Cytotoxic T cell (primary cell): ENCODE results near the gene FAM78A.

- PRO-cap, 2 experiments = no peak in any of the 2 experiments
These were observed 4.5 kb downstream of the FAM78A start for GRCh38 chr9:131271511-131272427.

DNA sequence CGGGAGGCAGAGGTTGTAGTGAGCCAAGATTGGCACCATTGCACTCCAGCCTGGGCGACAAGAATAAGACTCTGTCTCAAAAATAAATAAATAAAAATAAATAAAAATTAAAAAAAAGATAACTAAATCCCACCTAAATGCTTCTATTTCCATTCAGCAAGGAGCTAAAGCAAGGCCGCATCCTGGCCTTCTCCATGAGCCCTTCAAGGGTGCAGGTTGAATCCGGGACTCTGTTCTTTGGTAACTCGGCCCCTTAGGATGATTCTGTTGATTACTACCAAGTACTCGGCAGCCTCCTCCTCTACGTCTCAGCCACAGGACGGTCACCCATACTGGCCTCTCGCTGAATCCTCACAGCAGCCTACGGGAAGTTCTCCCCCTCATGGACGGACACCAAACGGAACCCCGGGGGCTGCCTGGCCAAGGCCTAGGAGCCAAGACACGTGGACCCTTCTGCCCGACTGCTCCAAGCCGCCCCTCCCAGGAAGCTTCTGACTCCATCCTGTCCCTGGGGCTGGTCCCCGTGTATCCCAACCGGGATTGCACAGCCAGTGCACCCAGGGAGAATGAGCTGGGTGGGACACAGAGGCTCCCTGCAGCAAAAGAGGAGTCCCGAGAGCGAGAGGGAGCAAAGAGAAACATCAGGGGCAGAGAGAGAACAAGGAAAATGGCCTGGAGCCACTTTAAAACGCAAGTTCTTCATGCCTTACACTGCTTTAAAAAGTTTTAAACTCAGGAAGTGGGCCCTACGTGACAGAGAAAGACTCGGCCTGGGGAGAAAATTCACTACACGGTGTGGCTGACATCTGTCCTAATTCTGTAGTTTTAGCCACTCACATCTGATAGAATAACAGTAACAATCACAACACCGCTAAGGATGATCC lies 3.2 kb downstream of the FAM78A start:
- PRO-cap, 2 experiments = no peak in any of the 2 experiments

GRCh38 chr9:131276408-131277355 lies at the start of gene FAM78A:
Gene FAM78A, minus strand, starts transcription at chr9:131276510.
- PRO-cap, 2 experiments = peak in 2 of 2 experiments; most common plus-strand start chr9:131276677 (in 2); most common minus-strand start chr9:131277158 (in 2)

DNA sequence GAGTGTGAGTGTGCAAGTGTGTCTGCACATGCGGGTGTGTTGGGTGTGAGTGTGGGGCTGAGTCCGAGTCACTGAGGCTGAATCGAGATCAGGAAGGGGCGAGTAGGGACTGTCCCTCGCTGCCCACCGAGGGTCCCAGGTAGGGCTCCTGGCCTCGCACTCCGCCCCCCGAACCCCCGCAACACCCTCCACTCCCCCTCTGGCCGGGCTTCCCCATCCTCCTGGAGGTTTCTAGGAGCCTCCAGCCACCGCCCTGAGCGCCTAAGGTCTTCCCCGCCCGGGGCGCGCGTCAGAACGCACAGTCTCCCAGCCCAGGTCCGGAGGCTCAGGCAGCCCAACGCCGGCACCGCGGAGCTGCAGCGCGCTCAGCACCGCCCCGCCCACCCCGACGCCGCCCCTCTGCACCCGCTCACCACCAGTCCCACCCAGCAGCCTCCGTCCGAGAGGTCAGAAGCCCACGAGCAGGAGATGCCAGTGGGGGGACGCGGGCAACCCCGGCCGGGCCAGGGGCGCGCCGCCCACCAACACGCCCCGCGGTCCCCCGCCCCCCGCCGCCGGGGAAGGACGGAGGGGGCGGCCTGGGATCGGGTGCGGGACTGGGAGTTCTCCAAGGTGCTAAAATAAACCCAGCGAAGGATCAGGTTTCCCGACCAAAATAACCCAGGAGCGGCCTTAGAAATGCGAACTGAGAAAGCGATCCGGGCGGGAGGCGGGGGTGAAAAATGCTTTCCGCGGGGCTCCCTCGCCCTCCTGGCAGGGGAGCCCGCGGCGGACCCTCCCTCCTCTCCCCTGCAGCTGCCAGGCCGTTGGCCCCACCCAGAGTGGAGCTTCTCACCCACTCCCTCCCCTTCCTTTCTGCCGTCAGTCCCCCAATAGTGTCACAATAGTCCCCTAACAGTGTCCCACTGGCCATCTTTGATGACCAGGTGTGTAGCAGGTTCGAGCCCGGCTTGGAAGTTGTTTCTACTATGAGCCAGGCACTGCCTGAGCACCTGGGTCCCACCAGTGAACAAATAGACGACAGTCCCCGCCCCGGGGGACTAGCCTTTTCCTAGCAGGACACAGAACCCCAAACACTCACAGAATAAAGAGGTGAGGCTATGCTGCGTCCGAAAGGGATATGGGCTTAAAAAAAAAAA lies 6.6 kb upstream of the FAM78A start:
- PRO-cap, 2 experiments = no peak in any of the 2 experiments

GRCh38 chr9:131393017-131393566 lies 794 bp upstream of the PRRC2B start:
- PRO-cap, 2 experiments = no peak in any of the 2 experiments

DNA sequence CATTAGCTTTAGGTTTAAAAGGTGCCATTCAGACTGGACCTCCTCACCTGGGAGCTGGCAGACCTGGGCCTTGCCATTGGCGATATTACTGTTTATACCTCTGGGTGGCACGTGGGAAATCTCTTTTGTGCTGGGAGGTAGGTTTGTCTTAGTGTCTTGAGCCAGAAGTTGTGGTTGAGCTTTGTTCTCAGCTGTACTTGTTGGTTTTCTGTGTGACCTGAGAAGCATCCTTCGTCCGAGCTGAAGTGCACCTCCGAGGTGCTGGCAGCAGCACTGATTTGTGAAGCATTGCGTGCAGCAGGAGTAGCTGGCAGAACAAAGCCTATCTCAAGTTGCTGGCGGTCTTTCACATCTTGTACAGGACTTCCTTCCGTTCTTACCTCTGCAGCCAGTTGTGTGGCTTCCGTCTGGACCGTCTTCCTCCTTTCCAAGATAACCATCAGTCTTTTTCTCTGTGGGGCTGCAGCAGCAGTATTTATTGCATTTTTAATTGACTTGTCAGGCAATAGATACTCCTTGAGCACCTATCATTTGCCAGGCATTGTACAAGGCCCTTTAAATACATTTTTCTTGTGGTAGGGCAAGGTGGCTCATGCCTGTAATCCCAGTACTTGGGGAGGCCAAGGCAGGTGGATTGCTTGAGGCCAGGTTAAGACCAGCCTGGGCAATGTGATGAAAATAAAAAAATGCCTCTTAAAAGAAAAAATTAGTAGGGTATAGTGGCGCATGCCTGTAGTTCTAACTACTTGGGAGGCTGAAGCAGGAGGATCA lies 4.4 kb downstream of the PRRC2B start:
- PRO-cap, 2 experiments = peak in 2 of 2 experiments; most common plus-strand start position 475 of the sequence (in 1); most common minus-strand start position 275 of the sequence (in 2)

DNA sequence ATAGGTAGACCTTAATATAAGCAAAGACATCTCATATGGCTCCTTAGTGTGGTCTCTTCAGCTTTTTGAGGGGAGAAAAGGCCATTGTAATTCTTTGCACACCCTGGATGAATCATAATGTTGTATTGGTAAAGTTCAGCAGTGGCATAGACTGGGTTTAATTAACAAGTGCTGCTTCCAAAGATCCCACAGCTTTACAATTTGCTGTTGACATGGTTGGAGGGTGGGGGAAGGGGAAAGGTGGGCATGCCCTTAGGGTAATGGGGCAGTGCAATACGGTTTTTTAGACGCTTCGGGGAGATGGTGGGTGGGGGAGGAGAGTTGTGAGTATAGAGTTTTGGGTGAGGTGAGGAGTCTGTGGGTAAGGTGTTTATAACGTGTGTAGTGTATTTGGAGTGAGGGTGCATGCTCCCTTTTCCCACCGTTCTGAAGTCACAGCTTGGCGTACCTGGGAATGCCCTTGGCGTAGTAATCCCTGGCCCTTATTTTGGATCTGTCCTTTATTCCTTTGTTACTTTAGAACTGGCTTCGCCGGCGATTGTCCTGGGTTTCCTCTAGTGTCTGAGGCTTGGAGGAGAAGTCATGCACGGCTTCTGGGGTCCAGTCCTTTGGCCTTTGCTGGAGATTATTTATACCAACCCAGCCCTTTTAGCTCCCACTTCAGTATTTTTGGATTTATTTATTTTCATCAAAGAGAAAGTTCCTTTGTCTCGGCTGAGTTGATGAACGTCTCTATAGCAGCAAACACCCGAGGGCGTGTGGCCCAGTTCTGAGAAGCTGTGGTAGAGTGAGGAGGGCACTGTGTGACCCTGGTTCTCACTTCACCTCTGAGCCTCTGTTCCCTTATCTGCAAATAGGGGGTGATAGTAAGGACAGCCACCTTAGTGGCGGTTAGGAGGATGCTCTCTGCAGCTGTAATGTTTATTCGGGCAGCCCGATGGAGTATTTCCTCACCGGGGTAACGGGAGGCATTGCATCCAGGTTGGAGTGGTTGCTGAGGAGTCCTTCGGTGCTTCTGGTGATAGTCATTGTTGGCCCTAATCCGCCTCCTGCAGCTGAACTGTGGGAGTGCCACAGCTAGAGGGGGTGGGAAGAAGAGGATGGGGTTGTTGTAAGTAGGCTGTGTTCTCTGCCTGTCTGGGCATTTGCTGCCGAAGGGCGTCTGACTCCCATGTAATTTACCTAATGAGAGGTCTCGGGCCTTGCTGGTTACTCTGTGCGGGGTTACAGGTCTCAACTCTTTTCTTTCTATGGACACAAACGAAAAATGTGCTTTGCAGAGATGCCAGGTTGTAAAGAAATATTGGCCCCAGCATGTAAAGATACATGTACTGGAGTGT lies 13.6 kb downstream of the PRRC2B start:
- PRO-cap, 2 experiments = peak in 2 of 2 experiments; most common plus-strand start position 373 of the sequence (in 2); most common minus-strand start position 760 of the sequence (in 2)

- PRO-cap, 2 experiments = no peak in any of the 2 experiments
These were observed 30.4 kb downstream of the PRRC2B start for GRCh38 chr9:131424089-131424798.

GRCh38 chr9:131432378-131433118 lies 38.7 kb downstream of the PRRC2B start:
- PRO-cap, 2 experiments = no peak in any of the 2 experiments

DNA sequence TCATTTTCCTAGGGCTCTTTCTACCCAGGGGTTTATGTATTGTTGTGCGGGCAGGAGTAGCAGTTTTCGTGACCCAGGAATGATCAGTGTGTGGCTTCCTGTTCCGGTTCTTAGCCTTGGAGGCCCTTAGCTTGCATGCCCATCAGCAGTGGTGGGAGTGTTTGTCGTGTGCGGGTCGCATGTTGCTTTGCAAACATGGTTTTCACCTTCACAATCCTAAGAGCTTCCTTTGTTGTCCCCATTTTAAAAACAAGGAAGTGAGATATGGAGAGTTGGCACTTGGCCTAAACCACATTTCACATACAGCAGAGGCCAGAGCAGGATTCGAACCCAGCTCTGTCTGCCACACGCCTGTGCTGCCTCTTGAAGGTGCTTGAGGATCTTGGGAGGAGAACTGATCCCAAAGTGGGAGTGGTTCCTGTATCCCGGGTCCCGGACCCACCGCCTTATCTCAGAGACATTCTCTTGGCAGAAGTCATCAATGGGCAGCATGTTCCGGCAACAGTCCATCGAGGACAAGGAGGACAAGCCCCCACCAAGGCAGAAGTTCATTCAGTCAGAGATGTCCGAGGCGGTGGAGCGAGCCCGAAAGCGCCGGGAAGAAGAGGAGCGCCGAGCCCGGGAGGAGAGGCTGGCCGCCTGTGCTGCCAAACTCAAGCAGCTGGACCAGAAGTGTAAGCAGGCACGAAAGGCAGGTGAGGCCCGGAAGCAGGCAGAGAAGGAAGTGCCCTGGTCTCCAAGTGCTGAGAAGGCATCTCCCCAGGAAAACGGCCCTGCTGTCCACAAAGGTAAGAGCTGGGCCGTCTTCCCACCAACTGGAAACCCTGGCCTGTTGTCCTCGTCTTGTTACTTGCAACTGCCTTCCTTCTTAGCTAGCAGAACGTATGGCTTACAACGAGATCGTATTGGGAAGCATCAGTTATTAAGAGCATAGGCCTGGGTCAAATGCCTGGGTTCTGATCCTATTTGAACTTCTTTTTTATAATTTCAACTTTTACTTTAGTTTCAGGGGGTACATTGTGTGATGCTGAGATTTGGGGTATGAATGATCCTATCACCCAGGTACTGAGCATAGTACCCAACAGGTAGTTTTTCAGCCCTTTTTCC lies 38.1 kb upstream of the POMT1 start:
- PRO-cap, 2 experiments = no peak in any of the 2 experiments

DNA sequence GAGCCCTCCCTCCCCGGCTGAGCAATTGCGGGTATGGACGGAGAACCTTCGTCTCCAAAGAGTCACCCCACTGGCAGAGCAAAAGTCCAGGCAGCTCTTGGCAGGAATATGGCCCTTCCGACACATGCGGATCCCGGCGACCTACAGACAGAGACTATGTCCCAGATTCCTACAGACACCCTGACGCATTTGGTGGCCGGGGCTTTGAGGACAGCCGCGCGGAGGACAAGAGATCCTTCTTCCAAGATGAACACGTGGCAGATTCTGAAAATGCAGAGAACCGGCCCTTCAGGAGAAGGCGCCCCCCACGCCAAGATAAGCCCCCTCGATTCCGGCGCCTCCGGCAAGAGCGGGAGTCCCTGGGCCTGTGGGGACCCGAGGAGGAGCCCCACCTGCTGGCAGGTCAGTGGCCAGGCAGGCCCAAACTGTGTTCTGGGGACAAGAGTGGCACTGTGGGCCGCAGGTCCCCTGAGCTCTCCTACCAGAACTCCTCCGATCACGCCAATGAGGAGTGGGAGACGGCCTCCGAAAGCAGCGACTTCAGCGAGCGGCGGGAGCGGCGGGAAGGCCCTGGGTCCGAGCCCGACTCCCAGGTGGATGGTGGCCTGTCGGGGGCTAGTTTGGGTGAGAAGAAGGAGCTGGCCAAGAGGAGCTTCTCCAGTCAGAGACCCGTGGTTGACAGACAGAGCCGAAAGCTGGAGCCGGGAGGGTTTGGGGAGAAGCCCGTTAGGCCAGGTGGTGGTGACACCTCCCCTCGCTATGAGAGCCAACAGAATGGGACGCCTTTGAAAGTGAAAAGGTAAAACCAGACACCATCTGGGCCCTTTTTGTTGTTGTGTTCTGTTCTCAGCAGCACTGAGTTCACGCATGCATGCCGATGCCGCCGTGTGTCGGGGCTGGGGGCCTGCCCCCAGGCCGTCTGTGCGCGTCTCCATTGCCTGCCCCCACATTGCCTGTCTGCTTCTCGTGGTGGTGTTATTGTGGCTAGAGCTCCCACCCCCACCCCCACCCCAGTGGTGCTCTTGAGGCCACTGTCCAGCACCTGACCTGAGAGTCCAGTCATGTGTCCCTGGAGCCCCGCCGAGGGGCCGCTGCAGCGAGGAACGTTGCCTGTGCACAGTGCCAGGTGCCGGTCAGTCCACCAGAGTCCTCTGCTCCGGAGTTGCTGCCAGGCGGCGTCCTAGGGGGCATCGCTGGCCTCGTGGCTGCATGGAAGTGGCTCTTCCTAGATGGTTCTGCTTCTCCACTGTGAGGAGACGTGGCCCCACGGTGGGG lies 26.5 kb upstream of the POMT1 start:
- PRO-cap, 2 experiments = no peak in any of the 2 experiments

- PRO-cap, 2 experiments = no peak in any of the 2 experiments
These were observed 13.2 kb downstream of the UCK1 start for GRCh38 chr9:131517619-131518408.

DNA sequence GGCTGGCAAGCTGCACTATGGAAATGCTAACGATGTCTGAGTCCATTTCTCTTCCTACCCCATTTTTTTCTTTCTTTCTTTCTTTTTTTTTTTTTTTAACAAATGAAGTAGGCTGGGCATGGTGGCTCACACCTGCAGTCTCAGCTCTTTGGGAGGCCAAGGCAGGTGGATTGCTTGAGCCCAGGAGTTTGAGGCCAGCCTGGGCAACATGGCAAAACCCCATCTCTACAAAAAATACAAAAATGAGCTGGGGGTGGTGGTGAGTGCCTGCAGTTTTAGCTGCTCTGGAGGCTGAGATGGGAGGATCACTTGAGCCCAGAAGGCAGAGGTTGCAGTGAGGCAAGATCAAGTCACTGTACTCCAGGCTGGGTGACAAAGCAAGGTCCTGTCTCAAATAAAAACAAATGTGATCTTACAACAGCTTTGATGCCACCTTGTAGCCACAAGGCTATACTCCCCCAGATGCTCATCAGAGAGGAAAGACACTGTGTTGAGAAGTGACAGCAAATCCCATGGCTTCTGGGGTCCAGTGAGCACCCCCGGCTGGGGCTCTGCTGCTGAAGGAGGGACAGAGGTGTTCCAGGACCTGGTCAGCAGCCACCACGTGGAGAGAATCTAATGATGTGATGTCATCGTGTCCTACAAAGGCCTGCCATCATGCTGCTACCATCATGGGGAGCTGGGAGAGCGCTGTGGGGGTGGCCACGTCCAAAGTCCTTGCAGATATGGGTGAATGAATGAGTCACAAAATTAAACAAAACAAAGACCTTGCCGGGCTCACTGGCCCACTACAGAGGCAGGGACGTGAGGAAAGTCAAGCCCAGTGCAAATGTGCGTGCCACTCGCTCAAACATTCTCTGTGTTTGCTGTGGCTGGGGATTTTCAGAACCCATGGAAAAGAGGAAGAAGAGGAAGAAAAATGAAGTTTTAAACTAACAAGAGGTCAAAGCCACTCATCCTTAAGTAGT lies 60.6 kb downstream of the PRRT1B start:
- PRO-cap, 2 experiments = no peak in any of the 2 experiments

GRCh38 chr9:131644875-131645701 lies 94.8 kb downstream of the RAPGEF1 start:
- PRO-cap, 2 experiments = no peak in any of the 2 experiments

- PRO-cap, 2 experiments = no peak in any of the 2 experiments
These were observed 76.9 kb downstream of the RAPGEF1 start for GRCh38 chr9:131662727-131663637.

- PRO-cap, 2 experiments = no peak in any of the 2 experiments
These were observed 65.2 kb downstream of the RAPGEF1 start for GRCh38 chr9:131674261-131675498.

DNA sequence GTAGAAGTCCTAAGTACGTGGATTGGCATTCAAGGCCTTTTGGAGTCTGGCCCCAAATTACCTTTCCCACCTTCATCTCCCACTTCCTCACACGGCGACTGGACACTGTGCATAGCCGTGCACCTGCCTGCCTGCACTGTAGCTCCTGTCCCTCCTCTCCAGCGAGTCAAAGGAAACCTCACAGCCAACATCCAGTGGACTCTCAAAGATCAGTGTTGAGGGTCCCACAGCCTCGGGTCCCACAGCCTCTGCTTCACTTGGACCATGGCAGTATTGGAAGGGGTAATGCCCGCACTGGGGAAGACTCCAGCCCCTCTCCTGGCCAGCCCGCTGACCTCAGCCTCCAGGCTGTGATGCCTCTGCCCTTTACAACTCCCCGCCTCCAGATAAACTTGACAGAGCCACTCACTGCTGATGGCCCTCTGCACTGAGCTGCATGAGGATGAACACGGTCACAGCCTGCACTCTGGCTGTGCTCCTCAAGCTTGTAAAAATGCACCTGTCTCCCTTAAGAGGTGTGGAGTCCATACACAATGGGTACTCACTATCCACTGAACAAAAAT lies 23.0 kb downstream of the RAPGEF1 start:
- PRO-cap, 2 experiments = no peak in any of the 2 experiments

DNA sequence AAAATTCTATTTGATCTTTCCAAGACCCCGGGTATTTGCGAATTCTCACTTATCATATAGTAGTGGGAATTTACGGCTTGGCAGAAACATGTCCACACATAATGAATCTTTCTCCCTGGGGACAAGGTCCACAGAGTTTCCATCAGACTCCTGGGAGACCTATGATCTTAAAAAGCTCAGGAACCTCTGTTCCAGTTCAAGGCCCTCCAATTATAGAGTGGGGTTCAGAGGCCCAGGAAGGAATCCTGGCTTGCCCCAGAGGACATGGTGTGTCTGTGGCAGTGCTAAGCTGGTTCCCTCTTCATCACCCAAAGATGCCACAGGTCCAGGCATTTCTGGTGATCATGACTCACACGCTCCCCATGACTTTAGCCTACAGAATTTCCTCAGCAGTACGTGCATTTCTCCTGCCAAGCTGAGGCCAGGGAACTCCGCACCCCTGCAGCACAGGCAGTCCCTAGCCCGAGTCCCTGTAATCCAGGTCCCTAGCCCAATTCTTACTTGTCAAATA lies 12.6 kb downstream of the RAPGEF1 start:
- PRO-cap, 2 experiments = no peak in any of the 2 experiments

- PRO-cap, 2 experiments = no peak in any of the 2 experiments
These were observed 1.2 kb downstream of the RAPGEF1 start for GRCh38 chr9:131738662-131739144.

DNA sequence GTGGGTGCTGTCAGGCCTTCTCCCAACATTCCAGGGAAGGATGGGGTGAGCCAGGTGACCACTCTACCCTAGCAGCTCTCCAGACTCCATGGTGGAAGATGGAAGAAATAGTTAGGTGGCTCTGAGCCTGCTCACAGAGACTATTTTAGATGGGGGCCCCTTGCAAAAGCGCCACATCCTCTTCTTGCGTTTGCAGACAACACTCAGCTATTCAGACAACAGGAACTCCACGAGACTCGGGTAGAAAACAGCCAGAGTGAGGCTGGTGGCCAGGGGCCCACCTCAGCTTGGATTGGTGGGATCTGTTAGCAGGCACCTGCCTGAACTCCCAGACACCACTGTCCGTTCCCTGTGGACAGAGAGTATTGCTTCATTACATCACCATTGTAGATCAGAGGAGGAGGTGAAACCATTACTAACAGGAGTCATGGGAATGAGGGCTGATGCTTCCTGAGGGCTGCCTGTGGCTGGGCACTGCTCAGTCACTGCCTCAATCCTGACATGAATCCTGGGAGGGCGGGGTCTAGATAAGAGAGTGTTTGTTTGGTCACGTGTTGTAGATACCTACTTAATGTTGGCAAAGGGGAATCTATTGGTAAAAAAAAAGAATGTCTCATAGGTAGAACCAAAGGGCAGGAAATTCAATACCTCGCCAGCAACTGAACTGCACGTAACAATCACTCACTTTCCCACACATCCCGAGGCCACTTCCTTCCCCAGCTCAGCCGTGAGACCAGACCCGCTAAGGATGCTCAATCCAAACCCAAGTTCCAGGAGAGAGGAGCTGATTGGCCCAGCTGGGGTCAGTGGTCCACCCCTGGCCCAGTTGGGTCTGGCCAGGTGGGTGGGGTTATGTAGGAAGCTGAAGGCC lies 4.4 kb upstream of the RAPGEF1 start:
- PRO-cap, 2 experiments = peak in 2 of 2 experiments; most common plus-strand start position 232 of the sequence (in 2); most common minus-strand start position 211 of the sequence (in 1)